ENCODE measurements around a stretch of chr5.

GRCh38 chr5:72281878-72282664 lies 38.0 kb downstream of the MRPS27 start:
- RRBS, result no CpG with 5 or more reads among the region's 2 CpGs

- RRBS, result no CpG with 5 or more reads among the region's 9 CpGs
Measured at GRCh38 chr5:72485430-72486232, 21.6 kb downstream of the ZNF366 start.

DNA sequence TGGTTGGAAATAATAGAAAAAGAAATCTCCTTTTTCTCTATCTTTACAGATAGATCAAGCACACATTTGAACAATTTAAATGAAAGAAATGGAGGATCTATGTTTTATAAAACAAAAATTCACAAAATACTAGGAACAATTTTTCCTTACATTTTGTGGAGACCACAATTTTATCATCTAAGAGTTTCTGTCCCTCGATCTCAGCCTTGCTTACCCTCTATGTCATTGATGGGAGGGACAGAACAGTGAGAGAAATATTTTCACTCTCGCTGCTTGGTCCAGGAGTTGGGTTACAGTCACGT lies 111.3 kb upstream of the ZNF366 start:
- RRBS, result no CpG with 5 or more reads among the region's 3 CpGs

DNA sequence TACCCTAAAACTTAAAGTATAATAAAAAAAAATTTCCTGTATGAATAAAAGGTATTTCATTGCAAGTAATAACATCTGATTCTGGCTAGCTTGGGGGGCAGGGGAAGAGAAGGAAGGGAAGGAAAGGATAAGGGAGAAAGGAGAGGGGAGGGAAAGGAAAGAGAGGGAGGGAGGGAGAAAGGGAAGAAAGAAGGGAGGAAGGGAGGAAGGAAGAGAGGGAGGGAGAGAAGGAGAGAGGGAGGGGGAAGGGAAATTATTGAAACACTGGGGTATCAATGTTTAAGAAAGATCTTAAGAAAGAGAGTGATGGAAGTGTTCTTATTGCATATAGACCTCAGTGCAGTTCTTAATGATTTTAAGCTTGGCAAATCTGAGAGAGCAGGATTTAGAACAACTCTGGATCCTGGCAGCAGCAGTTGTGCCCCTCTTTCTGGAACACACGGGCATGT lies 129.9 kb upstream of the ZNF366 start:
- RRBS, result no CpG with 5 or more reads among the region's 1 CpG

- RRBS, result no CpG with 5 or more reads among the region's 5 CpGs
Measured at GRCh38 chr5:72818696-72819333, 2.4 kb downstream of the TNPO1 start.

DNA sequence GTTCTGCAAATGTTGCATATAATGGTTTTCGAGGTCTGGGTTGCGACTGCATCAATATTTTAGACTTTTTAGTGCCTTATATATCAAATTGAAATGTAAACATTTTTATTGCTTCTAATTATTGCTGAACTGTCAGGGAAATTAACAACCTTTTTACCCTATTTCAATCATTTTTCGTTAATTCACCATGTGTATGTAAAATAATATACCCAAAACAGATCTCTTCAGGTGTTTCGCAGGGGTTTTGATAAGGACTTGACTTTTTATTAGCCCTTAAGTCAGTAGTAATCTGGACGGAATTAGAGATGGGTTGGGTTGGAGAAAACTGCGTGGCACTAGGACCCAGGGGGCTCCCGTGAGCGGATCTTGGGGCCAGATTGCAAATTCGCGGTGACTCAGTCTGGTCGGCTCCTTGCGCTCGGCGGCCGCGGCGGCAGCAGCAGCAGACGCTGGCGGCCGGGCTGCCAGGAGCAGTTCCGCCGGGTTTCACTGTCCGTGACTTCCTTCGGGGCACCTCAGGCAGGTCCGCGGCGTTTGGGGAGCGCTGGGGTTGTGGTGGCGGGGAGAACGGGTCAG lies 31.4 kb downstream of the TNPO1 start:
- RRBS, result no CpG with 5 or more reads among the region's 30 CpGs

DNA sequence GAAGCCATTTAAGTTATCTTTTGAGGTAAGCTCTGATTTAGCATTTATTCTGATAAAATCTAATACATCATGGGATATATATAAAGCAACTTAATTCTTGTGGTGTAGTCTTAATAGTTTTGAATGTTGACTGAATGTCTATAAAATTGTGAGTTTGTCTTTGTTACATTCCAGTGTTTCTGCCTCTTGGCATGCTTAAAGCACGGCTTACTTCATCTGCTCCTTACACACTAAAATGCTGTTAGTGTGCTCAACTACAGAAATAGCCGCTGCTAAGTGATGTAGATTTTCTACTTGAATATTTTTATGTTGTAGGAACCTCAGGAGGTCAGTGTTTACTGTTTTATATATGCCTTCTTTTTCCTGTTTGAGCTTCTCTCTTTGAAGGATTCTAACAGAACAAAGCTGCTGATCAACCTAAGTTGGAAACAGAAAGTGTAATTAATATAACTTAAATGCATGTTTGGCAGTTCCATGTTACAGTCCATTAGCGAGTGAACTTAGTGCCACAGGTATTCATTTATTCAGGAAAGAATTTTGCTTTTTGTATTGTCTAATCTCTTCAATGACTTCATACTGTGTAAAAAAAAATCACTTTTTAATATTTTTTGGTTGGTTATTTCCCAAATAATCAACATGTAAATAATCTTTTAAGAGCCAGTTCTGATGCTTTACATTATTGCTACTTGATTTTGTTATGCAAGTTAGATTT lies 44.2 kb upstream of the FCHO2 start:
- RRBS, result no CpG with 5 or more reads among the region's 3 CpGs

DNA sequence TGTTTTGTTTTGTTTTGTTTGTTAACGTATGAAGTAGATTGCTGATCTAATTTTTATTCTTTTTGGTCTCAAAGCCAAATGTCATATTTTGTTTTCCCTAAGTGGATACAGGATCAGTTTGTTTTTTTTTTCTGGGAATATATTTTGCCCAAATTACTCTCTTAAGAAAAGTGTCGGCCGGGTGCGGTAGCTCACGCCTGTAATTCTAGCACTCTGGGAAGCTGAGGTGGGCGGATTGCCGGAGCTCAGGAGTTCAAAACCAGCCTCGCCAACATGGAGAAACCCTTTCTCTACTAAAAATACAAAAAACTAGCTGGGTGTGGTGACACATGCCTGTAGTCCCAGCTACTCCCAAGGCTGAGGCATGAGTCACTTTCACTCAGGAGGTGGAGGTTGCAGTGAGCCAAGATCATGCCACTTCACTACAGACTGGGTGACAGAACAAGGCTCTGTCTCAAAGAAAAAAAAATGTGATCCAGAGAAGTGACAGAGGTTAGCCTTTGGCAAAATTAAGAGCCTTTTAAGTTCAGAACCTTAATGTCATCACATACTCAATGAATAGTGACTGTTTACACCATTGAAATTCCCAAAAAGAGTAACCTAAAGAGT lies 26.5 kb upstream of the TMEM171 start:
- RRBS, result no CpG with 5 or more reads among the region's 8 CpGs

DNA sequence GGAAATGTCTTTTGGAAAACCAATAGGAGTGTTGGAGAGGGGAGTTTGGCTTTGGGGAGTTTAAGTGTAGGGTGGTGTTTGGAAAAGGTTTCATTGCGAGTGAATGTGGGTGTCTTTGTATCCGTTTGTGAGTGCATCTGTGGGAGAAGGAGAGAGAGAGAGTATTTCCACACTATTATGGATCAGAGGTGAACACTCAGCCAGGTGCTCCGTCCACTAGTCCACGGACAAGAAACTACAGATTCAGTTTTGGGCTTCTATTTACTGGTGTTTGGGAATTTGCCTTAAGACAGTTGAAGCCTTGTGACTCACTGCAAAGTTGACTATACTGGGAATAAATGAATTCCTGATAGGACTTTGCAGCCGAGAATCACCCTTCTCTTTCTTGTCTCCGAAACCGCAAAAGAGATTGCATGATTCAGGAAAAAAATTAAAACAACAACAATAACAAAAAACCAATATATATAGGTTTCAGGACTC lies 626 bp downstream of the TMEM171 start:
- RRBS, result no CpG with 5 or more reads among the region's 7 CpGs

DNA sequence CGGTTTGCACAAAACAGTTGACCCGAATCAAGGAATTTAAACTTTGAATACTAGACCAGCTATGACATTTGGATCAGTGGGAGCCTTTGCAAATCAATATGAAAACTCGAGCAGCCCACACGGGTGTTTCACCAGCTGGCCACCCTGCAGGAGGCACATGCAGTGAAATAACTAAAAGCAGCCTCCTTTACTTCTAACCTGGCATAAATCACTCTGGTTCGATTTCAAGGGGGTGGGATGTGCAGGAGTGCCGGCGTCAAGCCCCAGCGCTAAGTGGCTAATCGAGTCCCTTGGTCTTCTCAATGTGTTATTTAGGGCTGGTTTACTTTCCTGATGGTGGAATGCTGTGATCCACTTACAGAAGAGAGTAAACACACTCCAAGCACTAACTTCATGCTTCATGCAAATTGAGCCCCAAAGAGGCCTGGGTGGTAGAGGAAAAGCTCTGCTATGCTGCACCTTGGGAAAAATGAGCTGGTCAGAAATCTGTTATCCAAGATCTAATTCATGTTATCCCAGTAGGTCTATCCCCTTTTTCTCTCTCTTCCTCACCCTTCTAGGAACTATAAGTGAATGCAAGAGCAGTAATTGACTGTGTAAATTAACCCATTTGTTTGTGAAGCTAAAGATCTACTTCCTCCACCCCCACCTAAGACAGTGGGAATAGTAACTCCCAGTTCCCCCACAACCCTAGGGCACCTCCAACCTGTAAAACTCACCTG lies 109.5 kb downstream of the TMEM174 start:
- RRBS, result no CpG with 5 or more reads among the region's 9 CpGs

DNA sequence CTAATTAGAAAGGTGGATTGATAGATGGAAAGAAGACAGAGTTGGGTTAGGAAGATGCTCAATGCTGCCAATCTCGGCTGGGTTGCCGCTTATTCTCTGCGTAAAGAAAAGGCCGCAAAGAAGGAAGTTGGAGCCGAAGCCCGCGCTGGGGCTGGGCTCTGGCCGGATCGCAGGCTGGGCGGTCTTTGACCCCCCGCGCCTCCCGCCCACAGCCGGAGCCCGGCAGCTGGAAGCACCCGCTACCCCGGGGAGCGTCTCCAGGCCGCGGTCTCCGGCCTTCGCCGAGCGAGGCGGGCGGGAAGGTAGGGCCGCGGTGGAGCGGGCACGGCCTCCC lies 12.1 kb downstream of the FOXD1 start:
- RRBS, result 96% methylated on average over 11 of the region's 30 CpGs

GRCh38 chr5:73496815-73497418 lies 1.3 kb upstream of the BTF3 start:
- RRBS, result no CpG with 5 or more reads among the region's 1 CpG

GRCh38 chr5:73657914-73658684 lies 32.1 kb downstream of the ARHGEF28 start:
- RRBS, result no CpG with 5 or more reads among the region's 4 CpGs

- RRBS, result 100% methylated on average over 3 of the region's 19 CpGs
Measured at GRCh38 chr5:73900778-73901469, 274.9 kb downstream of the ARHGEF28 start.

- RRBS, result no CpG with 5 or more reads among the region's 4 CpGs
Measured at GRCh38 chr5:73901470-73901987, 275.5 kb downstream of the ARHGEF28 start.

- RRBS, result no CpG with 5 or more reads among the region's 2 CpGs
Measured at GRCh38 chr5:74185758-74185996, 454.9 kb downstream of the ENC1 start.

DNA sequence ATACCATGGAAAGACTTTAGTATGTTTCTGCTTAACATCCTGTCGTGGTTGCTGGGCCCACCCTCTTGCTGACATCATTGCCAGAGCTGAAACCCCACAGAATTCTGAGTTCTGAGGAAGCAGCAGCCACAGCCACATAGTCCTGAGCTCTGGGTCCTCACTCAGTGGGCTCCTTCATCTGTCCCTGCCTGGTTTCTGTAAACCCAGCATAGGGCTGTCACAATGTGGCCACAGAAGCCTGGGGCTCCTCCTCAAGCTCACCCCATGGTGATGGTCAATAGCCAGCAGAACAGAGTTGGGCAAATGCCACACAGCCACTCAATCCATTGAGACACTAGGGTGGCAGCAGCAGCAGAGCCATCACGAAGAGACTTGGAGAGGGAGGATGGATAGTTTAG lies 441.4 kb downstream of the ENC1 start:
- RRBS, result no CpG with 5 or more reads among the region's 2 CpGs

GRCh38 chr5:74392585-74393254 lies 247.8 kb downstream of the ENC1 start:
- RRBS, result no CpG with 5 or more reads among the region's 2 CpGs

- RRBS, result no CpG with 5 or more reads among the region's 7 CpGs
Measured at GRCh38 chr5:74576798-74577501, 63.6 kb downstream of the ENC1 start.

Measured in HCT116 (cell line).